Helper T cell (primary cell): ENCODE results near the genes LGALS12, FLRT1, TRPT1, DNAJC4 and ESRRA.

DNA sequence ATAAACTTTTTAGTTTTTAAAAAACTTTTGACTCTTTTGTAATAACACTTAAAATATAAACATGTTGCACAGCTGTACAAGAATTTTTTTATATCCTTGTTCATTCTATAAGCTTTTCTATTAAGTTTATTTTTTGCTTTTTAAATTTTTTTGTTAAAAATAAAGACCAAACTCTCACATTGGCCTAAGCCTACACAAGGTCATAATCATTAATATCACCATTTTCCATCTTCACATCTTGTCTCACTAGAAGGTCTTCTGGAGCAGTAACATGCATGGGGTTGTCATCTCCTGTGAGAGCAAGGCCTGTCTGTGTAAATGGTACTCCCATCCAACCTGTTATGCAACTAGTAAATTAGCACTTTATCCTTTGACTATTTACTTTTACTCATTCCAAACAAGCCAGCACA, 2.9 kb downstream of the SLC22A25 start:
- PRO-cap, 2 experiments = no peak in any of the 2 experiments

- PRO-cap, 2 experiments = no peak in any of the 2 experiments
Observed at GRCh38 chr11:63505692-63506560, at the start of gene LGALS12. Gene LGALS12, plus strand, starts transcription at chr11:63506084.

- PRO-cap, 2 experiments = no peak in any of the 2 experiments
Observed at GRCh38 chr11:63622250-63622903, 8.1 kb upstream of the PLAAT3 start.

GRCh38 chr11:63763890-63764592, 4.5 kb downstream of the ZFTA start:
- PRO-cap, 2 experiments = no peak in any of the 2 experiments

DNA sequence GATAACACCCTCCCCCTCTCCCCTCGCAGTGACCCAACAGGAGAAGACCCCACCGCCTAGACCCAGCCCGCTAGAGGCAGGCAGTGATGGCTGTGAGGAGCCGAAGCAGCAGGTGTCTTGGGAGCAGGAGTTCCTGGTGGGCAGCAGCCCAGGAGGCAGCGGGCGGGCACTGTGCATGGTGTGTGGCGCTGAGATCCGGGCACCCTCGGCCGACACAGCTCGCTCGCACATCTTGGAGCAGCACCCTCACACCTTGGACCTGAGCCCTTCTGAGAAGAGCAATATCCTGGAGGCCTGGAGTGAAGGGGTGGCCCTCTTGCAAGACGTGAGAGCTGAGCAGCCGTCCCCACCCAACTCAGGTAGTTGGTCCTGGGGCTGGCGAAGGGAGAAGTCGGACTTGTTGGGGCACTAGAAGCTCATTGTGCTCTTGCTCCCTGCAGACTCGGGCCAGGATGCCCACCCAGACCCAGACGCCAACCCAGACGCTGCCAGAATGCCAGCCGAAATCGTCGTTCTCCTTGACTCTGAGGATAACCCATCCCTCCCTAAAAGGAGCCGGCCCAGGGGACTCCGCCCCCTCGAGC, 4.6 kb downstream of the SPINDOC start:
- PRO-cap, 2 experiments = no peak in any of the 2 experiments

GRCh38 chr11:63872875-63873188, 33.9 kb downstream of the MARK2 start:
- PRO-cap, 2 experiments = no peak in any of the 2 experiments

- PRO-cap, 2 experiments = no peak in any of the 2 experiments
Observed at GRCh38 chr11:63891598-63892819, 25.0 kb downstream of the RCOR2 start.

- PRO-cap, 2 experiments = no peak in any of the 2 experiments
Observed at GRCh38 chr11:63899676-63900122, 17.3 kb downstream of the RCOR2 start.

GRCh38 chr11:64001842-64002392, 15.7 kb downstream of the OTUB1 start:
- PRO-cap, 2 experiments = no peak in any of the 2 experiments

GRCh38 chr11:64035439-64036163, at the start of gene FLRT1:
Gene FLRT1, plus strand, starts transcription at chr11:64035931.
- PRO-cap, 2 experiments = no peak in any of the 2 experiments

- PRO-cap, 2 experiments = no peak in any of the 2 experiments
Observed at GRCh38 chr11:64098396-64098826, 62.7 kb downstream of the FLRT1 start.

DNA sequence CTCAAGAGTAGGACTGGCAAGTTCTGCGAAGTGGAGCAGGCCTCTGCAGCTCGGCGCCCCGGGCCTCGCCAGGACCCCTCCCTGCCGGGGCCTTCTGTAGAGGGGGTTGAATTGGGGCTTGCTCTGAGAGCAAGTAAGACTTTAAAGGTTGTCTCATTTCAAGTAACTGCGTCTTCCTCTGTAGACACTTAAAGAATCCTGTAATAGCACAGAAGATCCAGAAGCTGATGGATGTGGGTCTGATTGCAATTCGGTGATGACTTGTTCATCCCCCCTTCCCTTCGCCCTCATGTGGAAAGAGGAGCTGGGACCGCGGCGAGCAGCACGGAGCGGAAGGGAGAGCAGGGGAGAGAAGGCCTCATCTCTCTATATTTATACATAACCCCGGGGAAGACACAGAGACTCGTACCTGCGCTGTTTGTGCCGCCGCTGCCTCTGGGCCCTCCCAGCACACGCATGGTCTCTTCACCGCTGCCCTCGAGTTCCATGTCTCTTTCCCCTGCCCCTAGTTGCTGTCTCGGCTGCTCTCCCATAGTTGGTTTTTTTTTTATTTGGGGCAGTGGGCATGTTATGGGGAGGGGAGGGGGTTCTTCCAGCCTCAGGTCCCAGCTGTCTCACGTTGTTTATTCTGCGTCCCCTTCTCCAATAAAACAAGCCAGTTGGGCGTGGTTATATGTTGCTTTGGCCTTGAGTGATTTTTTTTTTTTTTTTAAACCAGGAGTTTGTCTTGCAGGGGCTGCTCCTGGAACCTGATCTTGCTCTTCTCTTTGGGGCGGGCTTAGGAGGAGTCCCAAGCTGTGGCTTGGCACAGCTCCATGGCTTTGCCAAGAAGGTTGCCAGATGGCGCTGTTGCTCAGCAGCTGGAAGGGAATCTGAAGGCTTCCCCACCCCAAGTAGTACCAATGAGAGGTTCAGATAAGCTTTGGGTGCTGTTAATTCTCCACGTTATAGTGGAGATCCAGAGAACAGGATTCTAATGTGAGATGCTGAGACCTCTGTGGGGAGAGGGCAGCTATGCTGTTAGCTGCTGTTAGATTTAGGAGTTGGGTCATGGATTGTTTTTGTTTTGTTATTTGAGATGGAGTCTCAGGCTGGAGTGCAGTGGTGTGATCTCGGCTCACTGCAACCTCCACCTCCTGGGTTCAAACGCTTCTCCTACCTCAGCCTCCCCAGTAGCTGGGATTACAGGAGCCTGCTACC, 2.3 kb upstream of the FERMT3 start:
- PRO-cap, 2 experiments = no peak in any of the 2 experiments

- PRO-cap, 2 experiments = no peak in any of the 2 experiments
Observed at GRCh38 chr11:64208160-64208709, 1.7 kb downstream of the FERMT3 start.

GRCh38 chr11:64210944-64211612, 4.6 kb downstream of the FERMT3 start:
- PRO-cap, 2 experiments = no peak in any of the 2 experiments

GRCh38 chr11:64220466-64221277, 5.3 kb downstream of the TRPT1 start:
- PRO-cap, 2 experiments = no peak in any of the 2 experiments

GRCh38 chr11:64225514-64226428, at the start of gene TRPT1:
Gene TRPT1, minus strand, starts transcription at chr11:64226186.
- PRO-cap, 2 experiments = peak in 2 of 2 experiments; most common plus-strand start chr11:64226274 (in 1); most common minus-strand start chr11:64226224 (in 2)

DNA sequence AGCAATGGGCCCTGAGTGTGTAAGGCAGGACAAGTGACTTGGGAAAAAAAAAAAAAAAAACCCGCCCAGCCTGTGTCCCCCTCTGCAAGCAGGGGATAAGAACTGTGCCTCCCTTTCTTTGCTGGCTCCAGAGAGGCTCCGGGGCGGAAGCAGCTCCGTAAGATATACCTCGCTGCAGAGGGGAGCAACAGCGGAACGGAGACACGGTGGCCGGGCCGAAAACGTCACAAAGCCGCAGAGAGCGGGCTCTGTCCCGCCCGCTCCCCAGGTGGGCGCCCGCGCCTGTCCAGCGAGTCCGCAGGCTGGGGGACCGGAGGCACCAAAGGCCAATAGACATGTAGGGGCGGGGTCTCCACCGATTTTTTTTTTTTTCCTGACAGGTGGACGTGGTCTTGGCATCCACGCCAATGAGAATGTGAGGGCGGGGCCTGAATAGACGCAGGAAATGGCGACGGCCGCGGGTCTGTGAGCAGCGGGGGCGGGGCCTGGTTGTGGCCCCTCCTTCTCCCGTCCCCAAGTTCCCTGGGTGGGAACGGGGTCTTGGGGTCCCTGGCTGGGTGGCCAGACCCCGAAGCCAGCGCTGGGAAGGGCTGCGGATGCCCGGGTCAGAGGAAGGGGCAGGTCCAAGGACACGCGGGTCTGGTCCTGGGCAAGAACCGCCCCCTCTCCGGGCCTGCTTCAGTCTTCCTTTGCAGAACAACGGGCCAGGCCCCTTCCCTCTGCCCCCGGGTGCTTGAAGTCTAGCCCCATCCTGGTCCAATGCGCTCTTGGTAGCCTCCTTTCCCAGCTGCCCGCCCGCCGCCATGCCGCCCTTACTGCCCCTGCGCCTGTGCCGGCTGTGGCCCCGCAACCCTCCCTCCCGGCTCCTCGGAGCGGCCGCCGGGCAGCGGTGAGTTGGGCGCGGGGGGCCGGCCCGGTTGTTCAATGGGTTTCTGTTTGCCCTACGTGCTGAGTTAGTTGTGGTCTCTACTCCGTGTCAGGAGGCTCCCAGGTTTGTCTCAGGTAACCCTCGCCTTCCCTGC, at the start of gene DNAJC4:
Gene DNAJC4 (plus strand): TSS at position 497 of the 1,022 bp plus-strand sequence.
- PRO-cap, 2 experiments = peak in 2 of 2 experiments; most common plus-strand start position 516 of the sequence (in 1); most common minus-strand start position 339 of the sequence (in 2)

- PRO-cap, 2 experiments = no peak in any of the 2 experiments
Observed at GRCh38 chr11:64247186-64247770, 535 bp upstream of the PPP1R14B start.

GRCh38 chr11:64248251-64249107, 1.7 kb upstream of the PPP1R14B start:
- PRO-cap, 2 experiments = no peak in any of the 2 experiments

- PRO-cap, 2 experiments = peak in 2 of 2 experiments; most common plus-strand start chr11:64305524 (in 2)
Observed at GRCh38 chr11:64305477-64305632, at the start of gene ESRRA. Gene ESRRA, plus strand, starts transcription at chr11:64305524.